Diencephalon (tissue), 2 donors: ENCODE measurements around the gene HDHD3.

DNA sequence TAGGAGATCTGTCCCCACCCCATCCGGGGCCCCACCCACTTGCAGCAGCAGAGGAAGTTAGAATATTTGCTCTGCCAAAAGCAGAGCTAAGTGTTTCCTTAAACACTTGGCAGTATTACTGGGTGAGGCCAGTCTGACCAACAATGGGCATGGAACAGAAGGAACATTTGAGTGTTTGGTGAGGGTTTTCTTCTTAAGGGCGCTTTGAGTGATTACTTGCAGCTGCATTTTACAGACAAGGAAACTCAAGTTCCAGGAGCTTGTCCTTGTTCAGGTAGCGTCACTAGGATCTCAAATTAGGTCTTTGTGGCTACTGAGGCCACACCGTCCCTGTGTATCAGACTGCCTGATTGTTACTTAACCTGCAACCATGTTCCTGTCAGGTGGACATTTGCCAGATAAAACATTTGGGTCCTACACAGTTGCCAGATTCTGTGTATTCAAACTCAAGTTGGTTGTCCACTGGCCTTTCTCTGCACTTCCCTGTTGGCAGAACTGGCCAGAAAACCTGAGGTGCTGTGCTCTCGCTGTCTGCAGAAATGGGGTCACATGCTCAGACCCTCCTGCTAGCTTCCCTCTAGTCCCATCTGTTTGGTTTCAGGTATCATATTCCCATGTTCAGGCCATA, 59.3 kb downstream of the SLC46A2 start:
- RAMPAGE, long total RNA, result no peak

GRCh38 chr9:112862047-112862546, 28.6 kb downstream of the SLC46A2 start:
- RAMPAGE, long total RNA, result no peak

GRCh38 chr9:113376535-113377704, at the start of gene HDHD3:
Gene HDHD3, minus strand, starts transcription at chr9:113376986.
- RAMPAGE, long total RNA, result start-site peak on the minus strand at chr9:113376927-113376979, 21 and 41 reads in 2 replicates

GRCh38 chr9:113491596-113491826, 28.0 kb downstream of the RGS3 start:
- RAMPAGE, long total RNA, result no peak

DNA sequence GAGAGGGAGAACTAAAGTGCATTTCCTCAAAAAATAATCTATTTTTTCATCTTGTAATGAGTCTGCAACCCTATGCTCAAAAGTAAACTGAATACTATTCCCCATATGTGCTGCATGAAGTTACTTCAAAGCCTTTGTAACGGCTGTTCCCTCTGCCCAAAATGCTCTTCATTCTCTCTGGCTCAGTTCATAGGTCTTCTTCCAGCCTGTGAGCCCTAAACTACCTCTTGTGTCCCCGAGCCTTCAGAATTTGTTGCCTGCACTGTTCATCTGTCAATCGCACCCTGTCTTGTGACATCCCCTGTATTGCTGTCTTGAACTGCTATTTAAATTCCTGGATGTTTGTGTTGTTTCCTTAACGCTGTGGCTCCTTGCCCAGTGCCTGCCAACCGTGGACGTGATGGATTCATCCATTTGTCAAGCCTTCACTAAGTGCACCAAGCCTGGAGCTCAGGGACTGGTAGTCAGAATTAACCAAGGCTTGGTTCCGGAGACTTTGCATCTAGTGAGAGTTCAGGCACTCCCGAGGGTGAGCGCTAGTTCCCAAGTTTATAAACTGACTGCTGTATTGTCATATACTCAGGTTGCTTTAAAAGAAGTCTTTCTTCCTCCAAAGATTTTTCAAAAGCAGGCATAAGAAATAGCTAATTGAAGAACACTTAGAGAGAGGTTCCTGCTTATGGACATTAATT, 28.8 kb downstream of the RGS3 start:
- RAMPAGE, long total RNA, result no peak

- RAMPAGE, long total RNA, result no peak
These were observed 37.9 kb downstream of the RGS3 start for GRCh38 chr9:113501022-113502183.

- RAMPAGE, long total RNA, result no peak
These were observed 72.6 kb downstream of the RGS3 start for GRCh38 chr9:113536017-113536713.

GRCh38 chr9:113566668-113567065, 103.1 kb downstream of the RGS3 start:
- RAMPAGE, long total RNA, result no peak

GRCh38 chr9:113580325-113581457, 117.2 kb downstream of the RGS3 start:
- RAMPAGE, long total RNA, result no peak

DNA sequence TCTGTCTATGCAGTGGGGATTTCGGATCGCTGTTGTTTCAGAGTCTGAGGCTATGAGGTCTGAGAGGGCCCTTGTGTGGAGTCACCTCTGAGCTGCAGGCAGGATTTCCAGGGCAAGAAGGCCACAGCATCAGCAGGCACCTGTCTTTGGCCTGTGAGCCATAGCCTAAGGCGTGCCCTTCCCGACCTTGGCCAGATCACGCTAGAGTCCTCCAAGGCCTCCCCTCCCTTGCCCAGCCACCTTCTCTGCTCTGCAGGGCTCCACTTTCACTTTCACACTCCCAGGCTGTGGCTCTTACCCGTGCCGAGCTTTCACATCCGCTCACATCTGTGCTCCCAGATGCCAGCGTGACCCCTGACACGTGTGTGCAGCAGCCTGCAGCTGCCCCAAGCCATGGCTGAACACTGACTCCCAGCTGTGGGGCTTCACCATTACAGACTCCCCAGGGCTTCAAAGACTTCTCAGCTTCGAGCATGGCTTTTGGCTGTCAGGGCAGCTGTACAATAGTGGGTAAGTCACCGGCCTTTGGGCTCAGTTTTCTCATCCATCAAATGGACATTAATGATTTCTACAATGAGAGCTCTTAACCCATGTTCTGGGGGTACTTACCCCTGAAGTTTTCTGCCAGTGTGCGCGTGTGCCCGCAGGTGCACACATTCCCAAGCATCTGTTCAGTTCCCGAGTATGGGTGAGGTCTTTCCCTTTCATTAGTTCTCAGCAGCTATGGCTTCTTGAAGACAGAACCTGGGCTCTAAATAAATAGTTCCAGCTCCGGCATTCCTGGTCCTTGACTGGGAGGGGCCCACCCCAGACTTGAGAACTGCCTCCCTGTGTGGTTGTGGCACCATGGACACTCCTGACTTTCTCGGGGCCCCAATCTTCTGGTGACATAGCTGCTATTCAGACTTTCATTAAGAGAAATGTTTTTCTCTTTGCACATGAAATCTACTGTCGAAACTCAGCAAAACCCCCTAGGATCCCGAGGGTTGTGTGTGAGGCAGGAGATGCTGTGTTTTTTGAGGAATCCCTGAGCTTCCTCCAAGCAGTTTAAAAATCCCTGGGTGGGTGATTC, 118.5 kb downstream of the RGS3 start:
- RAMPAGE, long total RNA, result no peak

GRCh38 chr9:113588820-113589864, 125.6 kb downstream of the RGS3 start:
- RAMPAGE, long total RNA, result no peak

GRCh38 chr9:114093823-114094601, 5.1 kb downstream of the KIF12 start:
- RAMPAGE, long total RNA, result no peak

- RAMPAGE, long total RNA, result no peak
These were observed 703 bp downstream of the KIF12 start for GRCh38 chr9:114097993-114099184.

- RAMPAGE, long total RNA, result no peak
These were observed 520 bp upstream of the KIF12 start for GRCh38 chr9:114099661-114099963.

DNA sequence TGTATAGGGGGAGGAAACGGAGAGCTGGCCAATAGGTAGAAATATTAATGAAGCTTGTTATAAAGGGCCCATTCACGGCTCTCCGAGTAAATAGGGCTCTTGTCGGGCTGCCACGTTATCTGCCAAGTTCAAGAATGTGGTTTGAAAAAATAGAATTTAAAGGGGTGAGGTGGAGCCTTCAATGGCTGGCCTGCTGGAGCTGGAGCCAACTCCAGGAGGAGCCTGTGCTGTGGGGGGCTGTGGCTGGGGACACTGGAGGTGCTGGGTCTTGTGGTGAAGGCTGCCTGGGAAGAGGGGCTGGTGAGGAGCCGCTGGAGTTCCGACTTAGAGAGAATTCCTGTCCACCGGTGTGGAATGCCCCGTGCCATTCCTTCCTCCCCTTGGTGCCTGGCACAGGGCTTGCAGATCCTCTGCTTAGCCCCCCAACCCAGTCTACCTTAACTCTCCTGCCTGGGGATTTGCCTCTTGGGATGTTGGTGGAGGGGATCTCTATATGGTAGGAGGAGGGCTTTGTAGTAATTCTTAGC, 19.4 kb upstream of the KIF12 start:
- RAMPAGE, long total RNA, result no peak

DNA sequence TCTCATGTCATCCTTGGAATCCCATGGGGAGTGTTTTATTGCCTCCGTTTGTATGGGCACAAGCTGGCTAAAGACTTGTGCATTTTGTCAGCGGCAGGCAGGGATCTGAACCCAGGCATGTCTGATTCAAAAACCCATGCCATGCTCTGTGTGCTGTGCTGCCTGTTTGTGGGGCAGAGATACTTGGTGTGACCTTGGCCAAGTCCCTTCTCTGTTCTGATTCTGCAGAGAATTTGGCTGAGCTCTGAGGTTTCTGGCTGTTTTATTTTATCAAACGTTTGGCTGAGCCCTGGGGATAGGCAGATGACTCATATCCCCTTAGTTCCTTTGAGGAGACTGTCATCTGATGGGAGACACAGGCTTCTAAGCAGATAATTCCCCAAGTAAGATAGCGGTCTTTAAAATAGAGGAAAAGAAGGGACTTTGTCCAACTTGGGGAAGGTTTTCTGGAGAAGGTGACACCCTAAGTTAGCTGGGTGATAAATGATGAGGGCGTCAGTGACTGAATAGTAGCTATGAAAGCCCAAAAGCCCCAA, 22.3 kb downstream of the COL27A1 start:
- RAMPAGE, long total RNA, result no peak

- RAMPAGE, long total RNA, result no peak
These were observed 72.9 kb upstream of the ORM1 start for GRCh38 chr9:114249618-114250775.

GRCh38 chr9:114315330-114315729, 7.6 kb upstream of the ORM1 start:
- RAMPAGE, long total RNA, result no peak

- RAMPAGE, long total RNA, result no peak
These were observed 4.9 kb upstream of the ORM1 start for GRCh38 chr9:114317828-114318653.

GRCh38 chr9:114332203-114332545, 2.5 kb downstream of the ORM2 start:
- RAMPAGE, long total RNA, result no peak